A172 (cell line): Measurements from ENCODE around the genes GJB3 and THRAP3.

DNA sequence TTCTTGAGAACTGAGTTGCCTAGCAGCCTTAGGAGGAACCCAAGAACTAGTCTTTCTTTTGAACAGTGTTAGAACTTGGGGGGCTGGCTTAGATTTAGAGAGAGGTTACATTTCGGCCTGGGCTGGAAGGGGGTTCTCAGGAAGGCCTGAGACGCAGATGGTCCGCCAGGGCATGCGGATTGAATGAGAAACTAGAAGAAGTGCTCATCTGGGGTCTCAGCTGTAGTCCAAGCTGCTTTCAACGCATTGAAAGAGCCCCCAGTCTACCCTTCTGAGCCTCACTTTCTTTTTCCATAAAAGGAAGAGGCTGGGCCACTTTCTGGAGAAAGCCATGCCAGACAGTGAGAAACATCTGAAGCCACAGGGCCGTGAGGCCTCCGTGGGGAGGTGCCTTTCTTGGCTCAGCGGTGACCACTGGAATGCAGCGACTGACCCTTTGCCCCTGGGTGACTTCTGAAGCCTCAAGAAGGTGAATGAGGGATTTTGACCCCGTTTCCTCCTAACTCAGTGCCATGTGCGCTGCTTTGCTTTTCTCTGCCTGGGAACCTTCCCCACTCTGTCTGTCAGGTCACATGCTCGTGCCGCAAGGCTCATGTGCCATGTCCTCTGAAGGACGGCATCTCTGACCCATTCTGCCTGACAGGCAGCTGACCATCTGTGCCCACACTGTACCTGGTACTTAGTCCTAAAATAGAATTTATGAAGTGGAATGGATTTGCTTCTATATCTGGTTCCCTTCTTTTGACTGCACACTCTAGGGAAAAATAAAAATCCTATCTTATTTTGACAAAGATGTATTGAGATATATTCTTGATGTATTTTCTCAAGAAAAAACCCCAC, 44.6 kb upstream of the A3GALT2 start:
- RAMPAGE, long total RNA, result no peak

GRCh38 chr1:33470470-33471216, 1.8 kb upstream of the ZSCAN20 start:
- RAMPAGE, long total RNA, result no peak

- RAMPAGE, long total RNA, result no peak
Measured at GRCh38 chr1:33575095-33576196, 103.0 kb downstream of the ZSCAN20 start.

DNA sequence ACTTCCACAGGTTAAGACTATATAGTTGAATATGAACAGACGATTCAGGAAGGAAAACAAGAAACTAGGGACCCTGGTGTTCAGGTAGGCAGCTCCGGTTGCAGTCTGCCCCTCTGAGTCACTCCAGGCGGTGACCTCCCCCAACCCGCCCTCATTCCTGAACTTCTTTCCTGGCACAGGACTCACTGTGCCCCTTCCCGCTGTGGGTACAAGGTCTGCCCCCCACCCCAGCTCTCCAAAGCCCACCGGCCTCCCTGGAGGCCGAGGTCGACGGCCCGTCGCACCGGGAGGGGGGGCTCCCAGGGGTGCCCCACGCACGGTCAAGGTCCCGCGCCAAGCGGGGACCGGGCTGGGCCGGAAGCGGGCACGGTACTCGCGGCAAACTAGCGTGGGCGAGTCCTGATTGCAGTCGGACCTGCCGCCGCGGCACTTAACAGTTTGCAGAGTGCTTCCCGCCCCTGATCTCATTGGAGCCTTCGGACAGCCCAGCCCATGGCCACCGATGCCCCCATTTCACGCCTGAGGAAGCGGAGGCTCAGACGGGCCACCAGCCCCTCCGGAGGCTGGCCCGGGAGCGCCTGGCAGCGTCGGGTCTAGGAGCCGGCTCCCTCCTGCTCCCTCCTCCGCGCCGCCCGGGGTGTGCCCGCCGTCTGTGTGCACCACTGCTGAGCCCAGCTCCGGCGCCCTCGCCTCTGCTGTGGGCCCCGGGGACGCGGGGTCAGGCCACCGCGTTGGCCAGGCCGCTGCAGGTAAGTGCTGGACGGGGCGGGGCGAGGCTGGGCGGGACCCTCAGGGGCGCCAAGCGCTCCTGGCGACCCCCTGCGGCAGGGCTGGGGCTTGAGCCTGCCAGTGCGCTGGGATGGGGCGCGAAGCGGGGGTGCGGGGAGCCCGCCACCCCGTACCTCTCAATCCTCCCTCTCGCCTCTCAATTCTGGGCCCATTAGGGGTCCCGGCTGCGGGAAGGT, at the start of gene GJB3:
Gene GJB3, plus strand, starts transcription at position 185 of the 965 bp plus-strand sequence.
- RAMPAGE, long total RNA, result no peak

DNA sequence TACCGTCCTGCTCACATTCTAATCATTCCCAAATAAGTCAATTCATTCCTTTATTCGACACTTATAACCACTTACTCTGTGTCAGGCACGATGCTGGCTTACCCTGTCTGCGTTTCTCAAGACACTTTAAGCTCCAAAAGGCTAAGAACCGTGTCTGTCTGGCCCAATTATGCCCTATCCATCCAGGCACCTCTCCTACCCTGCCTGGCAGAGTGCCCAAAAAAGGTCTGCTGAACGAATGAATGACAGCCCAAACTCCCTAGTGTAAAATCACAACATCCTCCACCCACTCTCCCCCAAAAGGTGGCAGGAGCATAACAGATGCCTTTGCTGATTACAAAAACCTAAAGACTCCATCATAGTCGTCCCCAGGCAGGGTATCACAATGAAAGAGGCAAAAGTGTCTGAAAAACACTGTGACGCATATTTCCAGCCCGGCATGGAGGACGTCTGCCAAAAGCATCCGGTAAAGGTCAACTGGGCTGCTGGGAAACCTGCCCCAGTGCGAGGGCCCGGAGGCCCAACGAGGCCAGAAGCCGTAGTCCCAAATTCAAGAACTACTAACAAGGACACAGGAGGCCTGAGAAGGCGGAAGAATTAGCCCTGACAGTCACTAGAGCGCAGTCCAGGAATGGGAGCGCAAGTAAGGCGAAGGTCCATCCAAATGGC, 677 bp downstream of the SMIM12 start:
- RAMPAGE, long total RNA, result no peak

DNA sequence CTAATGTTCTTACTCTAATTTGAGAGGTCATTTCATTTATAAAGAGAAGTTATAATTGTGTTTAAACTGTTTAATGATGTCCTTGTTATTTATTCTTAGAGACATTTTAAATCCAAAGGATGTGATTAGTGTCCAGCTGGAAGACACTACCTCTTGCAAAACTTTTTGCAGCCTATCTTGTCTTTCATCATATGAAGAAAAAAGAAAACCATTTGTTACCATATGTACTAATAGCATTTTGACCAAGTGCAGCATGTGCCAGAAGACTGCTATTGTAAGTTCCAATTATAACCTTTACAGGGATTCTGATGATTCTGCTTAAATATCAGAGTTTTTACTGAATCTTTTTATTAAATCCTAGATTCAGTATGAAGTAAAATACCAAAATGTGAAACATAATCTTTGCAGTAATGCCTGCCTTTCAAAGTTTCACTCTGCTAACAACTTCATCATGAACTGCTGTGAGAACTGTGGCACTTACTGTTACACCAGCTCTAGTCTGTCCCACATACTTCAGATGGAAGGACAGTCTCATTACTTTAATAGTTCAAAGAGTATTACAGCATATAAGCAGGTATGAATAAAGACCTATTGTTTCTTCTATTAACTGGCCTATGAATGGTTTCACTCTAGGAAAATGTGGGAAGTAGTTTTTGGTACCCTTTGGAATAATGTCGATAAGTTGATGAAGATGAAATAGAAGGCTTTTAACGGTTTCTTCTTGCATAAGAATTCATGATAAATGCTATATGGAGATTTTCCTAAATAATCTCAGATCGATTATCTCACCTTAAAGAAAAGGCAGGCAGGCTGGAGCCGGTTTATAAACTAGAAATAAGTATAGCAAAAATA, 25.2 kb downstream of the ZMYM1 start:
- RAMPAGE, long total RNA, result no peak

- RAMPAGE, long total RNA, result no peak
Measured at GRCh38 chr1:35191606-35192316, 1.2 kb downstream of the SFPQ start.

- RAMPAGE, long total RNA, result no peak
Measured at GRCh38 chr1:35398808-35399247, 130.3 kb downstream of the ZMYM4 start.

GRCh38 chr1:35499827-35500205, 57.4 kb downstream of the KIAA0319L start:
- RAMPAGE, long total RNA, result no peak

DNA sequence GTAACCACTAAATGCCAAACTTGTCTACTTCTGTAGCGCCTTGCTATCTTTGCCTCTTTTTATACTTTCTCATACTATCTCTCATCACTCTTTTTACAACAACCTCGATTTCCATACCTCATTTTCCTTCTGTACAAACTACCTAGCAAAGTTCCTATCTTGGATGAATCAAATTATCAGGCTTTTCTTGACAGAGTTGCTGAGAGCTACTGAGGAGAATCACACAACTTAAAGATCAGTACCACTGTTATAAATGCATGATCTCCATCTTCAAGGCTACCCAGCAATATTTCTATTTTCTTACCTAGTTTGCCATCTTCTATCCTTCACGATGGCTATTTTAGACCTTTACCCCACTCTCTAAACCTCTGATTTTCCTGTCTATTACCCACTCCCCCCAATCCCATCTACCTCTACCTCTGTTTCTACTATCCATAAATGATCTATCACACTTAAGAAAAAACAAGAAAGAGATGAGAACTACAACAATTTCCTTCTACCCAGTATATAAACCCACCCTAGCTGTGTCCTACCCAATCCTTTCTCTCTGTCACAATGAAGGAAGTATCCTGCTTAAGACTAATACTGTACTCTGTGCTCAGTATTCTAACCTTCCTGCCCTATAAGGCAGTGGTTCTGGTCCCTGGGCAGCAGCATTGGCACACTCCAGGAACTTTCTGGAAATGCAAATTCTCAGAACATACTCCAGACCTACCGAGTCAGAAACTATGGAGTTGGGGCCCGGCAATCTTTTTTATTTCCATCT, 54.3 kb downstream of the KIAA0319L start:
- RAMPAGE, long total RNA, result no peak

DNA sequence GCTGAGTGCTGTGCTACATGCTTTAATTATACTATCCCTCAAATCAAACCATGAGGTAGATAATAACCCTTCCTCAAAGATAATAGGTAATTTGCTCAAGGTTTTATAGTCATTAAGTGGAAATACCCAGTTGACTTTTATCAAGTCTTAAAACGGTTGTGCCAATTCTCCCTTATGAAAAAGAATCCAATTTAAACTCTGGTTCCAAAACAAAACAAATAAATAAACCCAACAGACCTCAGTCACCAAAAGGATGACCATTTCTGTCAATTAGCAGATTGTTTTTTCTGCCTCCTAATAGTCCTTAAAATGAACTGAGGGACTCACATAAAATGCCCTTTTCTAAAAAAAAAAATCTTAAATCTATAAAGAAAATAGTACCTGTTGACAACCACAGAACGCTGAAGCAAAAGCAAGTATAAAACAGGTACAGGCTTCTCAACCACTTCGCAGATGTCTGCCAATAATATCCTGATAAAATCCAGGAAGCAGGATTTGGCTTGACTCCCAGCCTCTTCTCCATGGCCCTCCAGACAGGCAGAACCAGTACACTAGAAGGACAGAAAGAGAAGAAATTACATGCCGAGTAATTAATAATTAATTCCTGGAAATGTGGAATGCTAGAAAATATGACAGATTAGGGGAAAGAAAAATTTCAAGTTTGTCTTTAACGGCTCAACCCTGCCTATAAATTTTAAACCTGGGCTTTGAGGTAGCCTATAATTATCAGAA, 3.1 kb downstream of the KIAA0319L start:
- RAMPAGE, long total RNA, result no peak

- RAMPAGE, long total RNA, result no peak
Measured at GRCh38 chr1:35573851-35574517, 870 bp downstream of the TFAP2E start.

- RAMPAGE, long total RNA, result no peak
Measured at GRCh38 chr1:35577284-35578095, 4.4 kb downstream of the TFAP2E start.

GRCh38 chr1:35595716-35596214, 22.7 kb downstream of the TFAP2E start:
- RAMPAGE, long total RNA, result no peak

GRCh38 chr1:35869338-35870103, 13.5 kb upstream of the AGO1 start:
- RAMPAGE, long total RNA, result no peak

- RAMPAGE, long total RNA, result no peak
Measured at GRCh38 chr1:35926582-35927388, 4.1 kb upstream of the AGO3 start.

DNA sequence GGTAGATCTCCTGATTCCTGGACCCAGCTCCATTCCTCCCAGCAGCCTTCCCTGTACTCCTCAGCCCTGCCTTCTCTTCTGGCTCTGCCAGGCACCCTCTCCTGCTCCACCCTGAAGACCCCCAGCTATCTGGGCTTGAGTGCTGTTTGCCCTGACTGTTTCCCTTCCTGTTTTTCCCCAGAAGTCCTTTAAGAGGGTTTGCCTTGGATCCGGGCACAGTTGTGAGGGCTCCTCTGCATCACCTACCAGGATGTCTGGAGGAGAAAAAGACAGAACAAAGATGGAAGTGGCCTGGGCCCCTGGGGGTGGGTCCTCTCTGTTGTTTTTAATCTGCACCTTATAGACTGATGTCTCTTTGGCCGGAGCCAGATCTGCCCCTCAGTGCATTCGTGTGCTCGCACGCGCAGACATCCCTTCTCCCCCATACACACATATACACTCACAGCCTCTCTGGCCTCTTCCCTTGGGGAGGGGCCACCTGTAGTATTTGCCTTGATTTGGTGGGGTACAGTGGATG, 24.2 kb downstream of the MAP7D1 start:
- RAMPAGE, long total RNA, result no peak

GRCh38 chr1:36190100-36190392, 34.1 kb downstream of the MAP7D1 start:
- RAMPAGE, long total RNA, result no peak

- RAMPAGE, long total RNA, result no peak
Measured at GRCh38 chr1:36224261-36225300, at the start of gene THRAP3. TSS of gene THRAP3 (plus strand) at chr1:36224443.

DNA sequence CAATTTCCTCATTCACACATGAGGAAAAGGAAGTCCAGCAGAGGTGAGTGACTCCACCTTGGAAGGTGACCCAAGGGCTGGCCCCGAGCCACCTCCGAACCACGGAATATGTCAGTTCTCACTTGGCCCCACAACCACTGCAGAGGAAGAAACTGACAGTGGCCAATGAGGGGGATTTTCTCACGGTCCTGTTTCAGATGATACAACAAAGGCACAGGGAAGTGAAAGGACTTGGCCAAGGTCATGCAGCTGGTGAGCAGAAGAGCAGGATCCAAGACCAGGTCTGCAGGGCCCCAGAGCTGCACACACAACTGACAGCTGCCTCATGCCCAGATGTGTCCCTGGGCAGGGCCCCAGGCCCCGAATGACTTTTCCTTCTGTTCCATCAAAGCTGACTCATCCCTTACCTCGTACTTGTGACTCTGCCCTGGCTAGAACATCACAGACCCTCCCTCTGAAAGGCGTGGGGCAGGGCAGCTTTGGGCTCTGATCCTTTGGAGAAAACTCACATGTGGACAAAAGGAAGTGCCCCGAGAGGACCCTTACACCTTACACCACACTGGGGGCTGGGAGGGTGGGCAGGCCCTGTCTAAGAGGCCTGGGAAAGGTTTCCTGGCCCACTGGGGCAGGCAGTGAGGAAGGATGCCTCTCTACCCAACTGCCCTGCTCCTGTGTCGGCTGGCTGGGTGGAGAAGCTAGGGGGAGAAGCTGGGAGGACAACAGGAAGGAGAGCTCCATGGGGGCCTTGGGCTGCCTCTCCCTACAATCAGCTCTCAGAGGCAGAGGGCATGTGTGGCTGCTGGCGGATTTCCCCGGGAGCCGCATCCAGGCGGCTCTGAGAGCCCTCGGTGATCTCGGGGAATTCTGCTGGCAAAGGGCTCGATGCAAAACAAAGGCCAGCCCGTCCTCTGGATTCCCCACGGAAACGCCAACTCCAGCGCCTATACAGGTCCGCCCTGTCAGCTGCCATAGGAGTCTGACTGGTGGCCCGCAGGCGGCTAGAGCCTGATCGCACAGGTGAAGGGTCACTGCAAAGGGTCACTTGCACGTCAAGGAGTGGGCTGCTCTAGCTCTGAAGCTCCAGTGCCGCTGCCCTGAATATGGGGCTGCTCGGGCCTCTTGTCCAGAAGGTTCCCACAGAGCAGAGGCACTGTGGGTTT, 26.1 kb upstream of the EVA1B start:
- RAMPAGE, long total RNA, result no peak